Osteocyte (in vitro differentiated cells): ENCODE data around the gene PTRH1.

DNA sequence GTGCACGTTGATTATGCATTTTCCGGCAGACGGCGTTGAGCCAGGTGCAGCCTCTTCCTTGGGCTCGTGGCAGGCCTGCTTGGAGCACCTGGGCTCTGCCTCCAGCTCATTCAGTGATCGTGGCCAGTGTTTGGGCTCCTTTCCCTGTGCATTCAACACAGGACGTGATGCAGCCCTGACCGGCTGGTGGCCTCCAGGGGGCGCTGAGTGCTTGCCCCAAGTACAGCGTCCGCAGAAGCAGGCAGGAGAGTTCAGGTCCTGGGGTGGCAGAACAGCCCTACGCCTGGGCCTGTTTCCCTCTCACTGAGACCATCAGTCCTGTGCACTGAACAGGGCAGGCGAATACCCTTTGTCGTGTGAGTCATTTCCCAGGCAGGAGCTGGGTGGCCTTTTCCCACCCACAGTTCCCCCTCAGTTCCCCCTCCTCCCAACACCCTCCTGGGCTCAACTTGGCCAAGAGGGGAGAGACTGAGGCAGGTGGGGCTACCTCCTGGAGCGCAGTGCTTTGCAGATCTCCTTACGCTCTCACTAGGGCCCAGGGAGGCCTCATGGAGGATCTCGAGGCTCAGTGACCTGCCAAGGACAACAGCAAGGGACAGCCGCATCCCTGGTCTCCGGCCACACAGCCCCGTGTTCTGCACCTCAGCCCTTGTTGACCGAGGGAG lies 52.8 kb downstream of the LRSAM1 start:
- PRO-cap, result no peak

- PRO-cap, result no peak
These were observed 45.4 kb downstream of the NIBAN2 start for GRCh38 chr9:127523444-127523842.

DNA sequence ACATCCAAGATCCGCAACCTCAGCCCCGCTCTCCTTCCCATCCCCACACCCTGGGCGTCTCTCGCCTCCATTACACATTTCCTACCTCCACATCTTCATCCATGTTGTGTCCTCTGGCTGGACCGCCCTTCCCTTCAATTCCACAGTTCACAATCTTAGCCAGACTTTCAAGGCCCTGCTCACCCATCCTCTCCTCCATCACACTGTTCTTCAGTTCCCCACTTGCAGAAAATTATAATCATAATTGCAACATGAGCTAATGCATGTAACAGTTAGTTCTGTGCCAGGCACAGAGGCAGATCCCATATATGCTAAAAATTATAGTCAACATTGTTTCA lies 25.3 kb downstream of the NIBAN2 start:
- PRO-cap, result no peak

GRCh38 chr9:127569236-127569880 lies 485 bp upstream of the NIBAN2 start:
- PRO-cap, result bidirectional peak, plus-strand start at chr9:127569345, minus-strand start at chr9:127569081; bidirectional peak, plus-strand start at chr9:127569815, minus-strand start at chr9:127569700

DNA sequence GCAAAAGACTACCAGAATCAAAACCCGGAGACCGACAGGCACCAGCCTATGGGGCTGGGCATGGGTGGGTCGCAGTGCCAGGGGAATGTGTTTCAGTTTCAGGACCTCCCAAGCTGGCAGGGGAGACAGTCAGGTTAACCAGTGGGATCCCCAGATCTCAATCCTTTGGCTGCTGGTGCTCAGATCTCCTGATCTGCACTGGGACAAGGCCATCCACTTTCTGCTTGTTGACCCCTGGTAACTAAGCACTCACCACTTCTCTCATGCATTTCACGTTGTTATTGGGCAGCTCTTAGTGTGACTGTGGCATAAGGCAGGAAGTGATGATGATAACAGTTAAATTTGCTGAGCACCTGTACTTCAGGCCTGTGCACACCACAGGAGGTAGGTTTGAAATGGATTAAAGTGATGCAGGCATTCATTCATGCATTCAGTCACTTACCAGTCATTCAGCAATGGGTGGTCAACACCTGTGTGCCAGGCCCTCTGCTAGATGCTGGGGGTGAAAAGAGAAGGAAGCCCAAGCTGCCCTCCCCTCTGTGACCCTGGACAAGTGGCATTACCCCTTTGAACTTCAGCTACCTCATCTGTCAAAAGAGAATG lies 1.1 kb upstream of the NIBAN2 start:
- PRO-cap, result unidirectional peak, minus-strand start at position 200 of the sequence

GRCh38 chr9:127576029-127576555 lies 7.2 kb upstream of the NIBAN2 start:
- PRO-cap, result no peak

- PRO-cap, result bidirectional peak, plus-strand start at chr9:127613302, minus-strand start at chr9:127613135
These were observed 908 bp downstream of the STXBP1 start for GRCh38 chr9:127612789-127613581.

DNA sequence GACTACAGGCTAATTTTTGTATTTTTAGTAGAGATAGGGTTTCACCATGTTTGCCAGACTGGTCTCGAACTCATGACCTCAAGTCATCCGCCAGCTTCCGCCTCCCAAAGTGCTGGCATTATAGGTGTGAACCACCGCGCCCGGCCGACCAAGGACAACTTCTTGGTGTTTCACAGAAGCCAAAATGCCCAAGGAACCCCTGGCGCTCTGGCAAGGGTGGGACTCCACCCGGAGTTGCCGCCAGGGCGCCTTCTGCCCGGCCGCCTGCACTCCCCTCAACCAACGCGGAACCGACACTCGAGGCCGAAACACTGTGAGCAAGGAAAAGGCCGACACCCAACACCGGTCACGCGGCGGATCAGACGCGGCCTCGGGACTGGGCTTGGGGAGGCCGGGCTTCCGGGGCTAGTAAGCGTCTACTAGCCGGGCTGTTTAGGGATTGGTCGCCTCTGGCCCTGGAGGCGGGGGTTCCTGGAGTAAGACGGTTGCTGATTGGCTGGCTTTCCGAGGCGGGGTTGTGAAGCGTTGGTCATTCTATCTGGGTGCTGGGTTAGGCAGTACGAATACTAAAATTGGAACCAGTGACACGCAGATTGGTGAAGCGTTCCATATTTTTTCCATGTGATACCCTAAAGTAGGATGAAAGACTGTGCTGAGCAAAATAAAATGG lies 7.6 kb upstream of the CFAP157 start:
- PRO-cap, result bidirectional peak, plus-strand start at position 557 of the sequence, minus-strand start at position 378 of the sequence

GRCh38 chr9:127715339-127716390 lies at the start of gene PTRH1:
Gene PTRH1 (minus strand): TSS chr9:127715663.
- PRO-cap, result bidirectional peak, plus-strand start at chr9:127715784, minus-strand start at chr9:127715660; bidirectional peak, plus-strand start at chr9:127716082, minus-strand start at chr9:127715985

- PRO-cap, result no peak
These were observed 17.2 kb downstream of the SH2D3C start for GRCh38 chr9:127761202-127761750.

DNA sequence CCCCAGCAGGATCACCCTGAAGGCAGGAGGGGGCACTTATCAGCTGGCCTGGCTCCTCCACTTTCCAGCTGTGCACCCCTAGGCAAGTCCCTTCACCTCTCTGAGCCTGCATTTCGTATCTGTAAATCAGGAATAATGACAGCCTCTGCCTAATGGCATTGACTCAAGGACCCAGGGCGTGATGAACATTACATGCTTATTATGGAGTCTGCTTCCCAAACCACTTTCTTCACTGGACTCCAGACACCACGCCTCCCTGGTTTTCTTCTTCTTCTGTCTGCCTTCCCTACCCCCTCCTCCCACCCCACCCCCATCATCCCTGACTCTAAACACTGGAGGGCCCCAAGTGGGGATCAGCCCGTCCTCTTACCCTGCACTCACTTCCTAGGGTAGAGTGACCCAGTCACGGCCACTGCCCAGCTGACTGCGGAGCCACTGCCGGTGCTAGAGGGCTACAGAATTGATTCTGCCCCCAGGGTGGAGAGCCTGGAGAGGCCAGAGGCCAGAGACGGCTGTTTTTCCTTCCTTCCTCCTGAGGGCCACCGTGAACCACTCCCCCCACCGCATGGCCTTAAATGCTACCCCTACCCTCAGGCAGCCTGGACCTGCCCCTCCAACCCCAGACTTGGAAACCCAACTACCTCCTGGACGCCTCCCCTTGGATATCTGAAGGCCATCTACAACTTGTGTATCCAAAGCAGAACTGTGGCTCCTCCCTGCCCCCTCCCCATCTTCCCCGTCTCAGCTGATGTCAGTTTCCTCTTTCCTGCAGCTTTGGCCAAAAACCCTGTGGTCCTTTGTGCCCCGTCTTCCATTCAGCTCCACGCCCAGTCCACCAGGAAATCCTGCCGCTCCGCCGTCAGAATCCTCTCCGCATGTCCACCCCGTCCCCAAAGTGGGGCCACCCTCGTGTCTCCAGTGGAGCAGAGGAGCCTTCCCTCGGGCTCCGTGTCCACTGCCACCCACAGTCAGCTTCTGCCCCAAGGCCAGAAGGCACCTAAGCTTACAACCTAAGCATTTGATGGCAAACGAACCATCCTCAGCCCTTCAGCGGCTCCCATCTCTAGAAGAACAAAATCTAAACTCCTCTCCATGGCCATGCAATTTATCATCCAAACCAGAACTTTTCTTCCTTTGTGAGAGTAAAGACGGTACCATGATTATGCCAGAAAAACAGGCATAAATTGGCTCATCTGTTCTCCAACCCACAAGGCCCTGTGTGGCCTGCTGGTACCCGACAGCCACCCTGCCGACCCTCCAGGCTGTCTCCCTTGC lies 16.3 kb downstream of the SH2D3C start:
- PRO-cap, result no peak

GRCh38 chr9:127796194-127796880 lies 6.3 kb upstream of the FPGS start:
- PRO-cap, result no peak

DNA sequence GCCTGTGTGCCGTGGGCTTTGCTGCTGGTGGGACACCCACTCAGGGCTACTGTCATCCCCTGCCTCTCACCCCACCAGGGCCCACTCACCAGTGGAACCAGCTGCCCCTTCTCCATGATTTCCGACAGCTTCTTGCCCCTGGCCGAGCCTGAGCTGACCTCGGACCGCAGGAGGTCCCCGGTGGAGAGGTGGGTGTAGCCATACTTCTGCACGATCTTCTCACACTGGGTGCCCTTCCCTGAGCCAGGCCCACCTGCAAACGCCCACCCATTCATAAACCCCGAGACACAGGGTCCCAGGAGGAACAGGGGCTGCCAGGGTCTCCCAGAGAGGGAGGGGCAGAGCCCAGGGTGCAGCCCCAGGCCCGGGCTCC lies 4.9 kb downstream of the AK1 start:
- PRO-cap, result no peak

- PRO-cap, result no peak
These were observed 4.7 kb upstream of the ST6GALNAC4 start for GRCh38 chr9:127921388-127922148.

- PRO-cap, result no peak
These were observed 3.3 kb downstream of the PIP5KL1 start for GRCh38 chr9:127927133-127927862.

- PRO-cap, result no peak
These were observed 5.9 kb upstream of the DPM2 start for GRCh38 chr9:127943432-127944084.

DNA sequence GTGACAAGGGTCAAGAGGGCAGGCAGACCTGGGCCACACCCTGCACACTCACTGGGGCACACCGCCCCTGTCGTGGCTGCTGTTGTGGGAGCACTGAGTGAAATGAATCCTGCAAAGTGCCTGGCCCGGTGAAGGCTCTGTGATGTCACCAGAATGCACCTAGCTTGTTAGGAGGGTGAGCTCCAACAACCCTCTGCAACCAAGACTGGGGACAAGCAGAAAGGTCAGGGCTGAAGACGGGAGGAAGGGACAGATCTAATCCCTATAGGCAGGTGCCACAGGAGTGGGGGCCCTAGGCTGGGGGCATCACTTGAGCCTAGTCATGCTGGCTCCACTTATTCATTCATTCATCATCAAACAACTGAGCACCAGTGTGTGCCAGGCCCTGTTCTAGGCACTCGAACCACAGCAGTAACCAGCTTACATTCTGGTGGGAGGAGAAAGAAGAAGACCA lies 18.2 kb upstream of the DPM2 start:
- PRO-cap, result no peak

DNA sequence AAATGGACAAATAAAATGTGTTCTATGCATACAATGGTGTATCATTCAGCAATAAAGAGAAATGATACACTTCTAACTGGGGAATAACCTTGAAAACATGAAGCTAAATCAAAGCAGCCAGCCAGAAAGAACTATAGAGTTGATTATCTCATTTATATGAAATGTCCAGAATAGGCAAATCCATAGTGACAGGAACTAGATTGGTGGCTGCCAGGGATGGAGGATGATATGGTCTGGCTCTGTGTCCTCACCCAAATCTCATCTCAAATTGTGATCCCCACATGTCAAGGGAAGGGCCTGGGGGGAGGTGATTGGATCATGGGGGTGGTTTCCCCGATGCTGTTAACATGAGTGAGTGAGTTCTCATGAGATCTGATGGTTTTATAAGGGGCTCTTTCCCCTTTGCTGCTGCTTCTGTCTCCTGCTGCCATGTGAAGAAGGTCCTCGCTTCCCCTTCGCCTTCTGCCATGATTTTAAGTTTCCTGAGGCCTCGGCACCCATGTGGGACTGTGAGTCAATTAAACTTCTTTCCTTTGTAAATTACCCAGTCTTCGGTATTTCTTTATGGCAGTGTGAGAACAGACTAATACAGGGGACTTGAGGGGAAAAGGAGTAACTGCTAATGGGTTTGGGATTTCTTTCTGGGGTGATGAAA lies 21.4 kb downstream of the EEIG1 start:
- PRO-cap, result no peak

- PRO-cap, result no peak
These were observed 12.1 kb downstream of the EEIG1 start for GRCh38 chr9:127968570-127969275.

GRCh38 chr9:127987046-127987726 lies 6.4 kb upstream of the EEIG1 start:
- PRO-cap, result no peak